Pulmonary artery (tissue), 1 donor: ENCODE measurements around a stretch of chr7.

DNA sequence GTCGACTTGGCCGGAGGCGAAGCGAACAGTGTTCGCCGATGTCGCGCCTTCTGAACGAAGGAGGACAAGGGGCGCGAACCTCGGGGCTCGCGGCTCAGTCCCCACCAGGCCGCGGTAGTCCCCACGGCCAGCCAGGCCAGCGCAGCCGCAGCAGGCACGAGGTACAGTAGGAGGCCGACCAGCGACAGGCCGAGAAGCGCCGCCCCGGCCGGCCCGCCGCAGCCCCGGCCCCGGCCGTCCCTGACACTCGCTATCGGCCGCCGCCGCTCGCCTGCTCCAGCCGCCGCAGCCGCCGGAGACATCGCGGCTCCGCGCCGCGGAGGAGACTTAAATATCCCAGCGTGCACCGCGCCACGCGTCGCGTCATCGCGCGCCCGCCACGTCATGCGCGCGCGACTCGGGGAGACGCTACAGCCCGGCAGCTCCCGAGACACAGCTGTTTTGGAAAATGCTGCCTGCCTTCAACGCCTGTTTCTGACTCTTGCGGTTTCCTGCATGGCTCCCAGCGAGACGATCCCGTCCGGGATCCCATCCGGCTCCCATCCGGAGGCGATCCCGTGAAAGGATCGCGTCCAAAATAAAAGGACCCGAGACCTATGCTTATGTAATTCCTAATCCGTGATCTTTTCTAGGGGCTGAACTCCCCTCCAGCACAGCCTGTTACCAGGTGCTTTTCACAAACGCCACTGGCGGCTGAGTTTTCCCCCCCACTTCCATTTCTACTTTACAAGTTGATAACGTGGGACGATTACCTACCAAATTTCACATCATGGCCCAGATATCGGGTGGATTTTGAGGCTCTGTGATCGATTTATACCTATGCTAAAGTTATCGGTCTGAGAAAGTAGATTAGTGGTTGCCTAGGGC, 43.4 kb downstream of the POM121C start:
- PRO-cap, result no peak

DNA sequence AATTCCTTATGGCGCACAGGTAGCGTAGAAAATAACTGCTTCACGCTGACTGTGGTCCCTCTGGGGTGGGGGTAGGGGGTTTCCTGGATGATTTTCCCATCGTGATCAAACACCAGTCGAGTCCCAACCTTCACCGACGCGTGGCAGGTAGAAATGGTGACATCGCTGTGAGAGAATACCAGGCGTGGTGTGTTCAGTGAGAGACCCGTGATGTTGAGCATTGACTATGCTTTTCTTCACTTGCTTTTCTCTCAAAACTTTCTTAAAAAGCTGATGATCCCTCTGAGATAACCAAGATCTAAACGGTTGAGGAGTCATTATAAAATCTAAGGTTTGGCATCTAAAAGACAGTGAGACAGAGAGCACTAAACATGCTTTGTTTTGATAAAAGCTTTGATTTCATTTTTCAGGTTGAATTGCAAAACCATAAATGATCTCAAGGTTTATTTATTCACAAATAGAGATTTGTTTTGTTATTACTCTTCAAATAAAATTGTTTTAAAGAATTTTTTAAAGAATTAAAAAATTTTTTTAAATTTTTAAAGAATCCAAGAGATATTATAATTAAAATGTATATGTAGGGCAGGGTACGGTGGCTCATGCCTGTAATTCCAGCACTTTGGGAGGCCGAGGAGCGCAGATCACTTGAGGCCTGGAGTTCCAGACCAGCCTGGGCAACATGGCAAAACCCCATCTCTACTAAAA, 19.0 kb downstream of the SPDYE5 start:
- PRO-cap, result no peak

DNA sequence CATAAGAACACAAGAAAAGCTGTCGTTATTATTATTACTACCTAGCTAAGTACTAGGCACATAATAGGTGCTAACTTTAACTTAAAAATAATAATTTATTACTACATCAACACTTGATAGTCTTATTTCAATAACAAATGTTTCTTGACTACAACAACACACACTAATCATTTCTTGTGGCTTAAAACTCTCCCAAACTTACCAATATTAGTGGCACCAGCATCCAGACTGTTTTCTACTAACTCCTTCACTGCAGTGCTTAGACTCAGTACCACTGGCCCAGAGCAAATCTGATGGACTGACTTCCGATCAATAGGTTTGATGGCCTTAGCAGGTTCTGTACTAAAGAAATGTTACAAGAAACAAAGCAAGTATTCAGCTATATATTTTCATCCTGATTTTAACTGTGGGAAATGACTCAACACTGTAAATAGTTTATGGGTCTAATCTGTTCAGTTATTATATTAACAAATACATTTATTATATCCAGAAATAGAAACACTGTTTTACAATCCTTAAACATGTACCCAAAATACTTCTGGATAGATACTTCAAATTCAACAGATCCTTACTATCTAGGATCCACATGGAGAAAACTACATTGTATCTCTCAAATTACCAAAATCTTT, 22.4 kb downstream of the SPDYE5 start:
- PRO-cap, result no peak

DNA sequence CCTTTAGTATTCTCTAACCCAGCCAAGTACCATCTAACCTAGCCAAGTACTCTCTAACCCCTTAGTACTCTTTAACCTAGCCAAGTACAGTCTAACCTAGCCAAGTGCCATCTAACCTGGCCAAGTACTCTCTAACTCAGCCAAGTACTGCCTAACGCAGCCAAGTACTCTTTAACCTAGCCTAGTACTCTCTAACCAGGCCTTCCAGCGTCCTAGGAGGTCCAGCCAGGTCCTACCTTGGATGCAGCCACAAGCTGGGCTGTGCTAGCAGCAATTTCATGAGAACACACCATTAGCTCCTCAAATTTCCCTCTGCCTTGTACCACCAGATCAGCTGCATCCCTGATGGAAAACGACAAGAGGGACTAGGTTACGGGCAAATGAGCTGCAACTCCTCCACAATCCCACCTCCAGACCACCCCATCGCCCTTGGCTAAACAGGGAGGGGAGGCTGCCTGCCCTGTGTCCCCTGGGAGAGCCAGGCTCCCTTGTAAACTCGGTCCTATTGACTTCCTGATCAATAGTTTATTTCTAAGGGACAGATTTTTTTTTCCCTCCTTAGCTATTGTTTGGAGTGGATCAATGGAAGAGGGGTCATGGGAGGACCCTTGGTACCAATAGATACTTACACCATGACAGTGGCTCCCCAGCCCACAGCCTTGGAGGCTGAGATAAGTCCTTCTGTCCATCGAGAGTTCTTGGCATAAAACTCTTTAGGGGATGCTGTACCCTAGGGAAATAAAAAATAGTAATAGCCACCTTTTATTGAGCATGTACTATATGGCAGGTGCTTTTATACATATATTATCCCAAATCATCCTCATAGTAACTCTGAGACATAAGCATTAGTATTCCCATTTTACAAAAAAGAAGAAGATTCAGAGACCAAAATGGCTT, 52.6 kb downstream of the SPDYE5 start:
- PRO-cap, result no peak

DNA sequence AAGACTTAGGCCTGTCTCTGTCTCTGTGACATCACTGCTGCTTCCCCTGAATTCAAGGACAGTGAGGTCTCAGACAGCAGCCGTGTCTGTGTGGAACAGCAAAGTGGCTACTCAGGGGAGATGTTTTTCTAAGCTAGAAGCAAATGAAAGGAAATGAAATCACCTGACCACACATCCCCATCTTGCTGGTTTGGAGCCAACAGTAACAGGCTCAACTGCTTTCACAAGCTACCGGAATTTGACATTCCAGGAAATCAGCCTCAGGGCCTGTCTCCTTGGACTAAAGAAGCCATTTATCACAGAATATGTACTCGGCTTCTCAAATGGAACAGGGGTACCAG, 73.0 kb downstream of the SPDYE5 start:
- PRO-cap, result no peak

DNA sequence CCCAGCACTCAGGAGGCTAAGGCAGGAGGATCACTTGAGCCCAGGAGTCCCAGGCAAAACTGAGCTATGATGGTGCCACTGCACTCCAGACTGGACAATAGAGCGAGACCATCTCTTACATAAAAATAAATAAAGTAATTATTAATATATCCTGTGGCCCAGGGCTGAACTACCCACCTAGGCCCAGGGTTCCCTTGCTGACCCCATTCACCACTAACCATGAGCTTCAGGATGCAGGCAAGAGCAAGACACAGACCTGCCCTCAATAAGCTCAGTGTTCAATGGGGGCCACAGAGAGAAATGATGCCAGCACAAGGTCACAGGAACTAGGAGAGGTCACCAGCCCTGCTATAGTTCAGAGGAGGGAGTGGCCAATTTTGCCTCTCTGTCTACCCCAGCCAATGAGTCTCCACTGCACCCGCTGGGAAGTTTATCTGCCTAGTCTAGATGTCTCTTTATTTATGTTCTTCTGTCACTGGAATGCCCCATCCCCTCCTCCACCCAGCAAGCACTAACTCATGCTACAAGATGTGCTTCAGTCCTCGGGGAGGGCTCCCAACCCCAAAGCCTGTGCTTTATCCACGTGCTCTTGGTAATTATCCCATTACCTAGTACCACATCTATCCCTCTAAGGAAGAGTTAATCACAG, 4.3 kb downstream of the HIP1 start:
- PRO-cap, result no peak

DNA sequence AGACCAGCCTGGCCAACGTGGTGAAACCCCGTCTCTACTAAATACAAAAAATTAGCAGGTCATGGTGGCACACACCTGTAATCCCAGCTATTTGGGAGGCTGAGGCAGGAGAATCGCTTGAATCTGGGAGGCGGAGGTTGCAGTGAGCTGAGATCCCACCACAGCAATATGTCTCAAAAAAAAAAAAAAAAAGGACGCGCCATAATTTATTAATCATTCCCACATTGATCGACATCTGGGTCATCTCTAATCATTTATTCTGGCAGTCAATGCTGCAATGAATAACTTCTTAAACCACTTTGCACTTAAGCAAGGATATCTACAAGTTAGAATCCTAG, 13.6 kb upstream of the RHBDD2 start:
- PRO-cap, result no peak

GRCh38 chr7:75881817-75882577, 3.2 kb downstream of the RHBDD2 start:
- PRO-cap, result no peak

DNA sequence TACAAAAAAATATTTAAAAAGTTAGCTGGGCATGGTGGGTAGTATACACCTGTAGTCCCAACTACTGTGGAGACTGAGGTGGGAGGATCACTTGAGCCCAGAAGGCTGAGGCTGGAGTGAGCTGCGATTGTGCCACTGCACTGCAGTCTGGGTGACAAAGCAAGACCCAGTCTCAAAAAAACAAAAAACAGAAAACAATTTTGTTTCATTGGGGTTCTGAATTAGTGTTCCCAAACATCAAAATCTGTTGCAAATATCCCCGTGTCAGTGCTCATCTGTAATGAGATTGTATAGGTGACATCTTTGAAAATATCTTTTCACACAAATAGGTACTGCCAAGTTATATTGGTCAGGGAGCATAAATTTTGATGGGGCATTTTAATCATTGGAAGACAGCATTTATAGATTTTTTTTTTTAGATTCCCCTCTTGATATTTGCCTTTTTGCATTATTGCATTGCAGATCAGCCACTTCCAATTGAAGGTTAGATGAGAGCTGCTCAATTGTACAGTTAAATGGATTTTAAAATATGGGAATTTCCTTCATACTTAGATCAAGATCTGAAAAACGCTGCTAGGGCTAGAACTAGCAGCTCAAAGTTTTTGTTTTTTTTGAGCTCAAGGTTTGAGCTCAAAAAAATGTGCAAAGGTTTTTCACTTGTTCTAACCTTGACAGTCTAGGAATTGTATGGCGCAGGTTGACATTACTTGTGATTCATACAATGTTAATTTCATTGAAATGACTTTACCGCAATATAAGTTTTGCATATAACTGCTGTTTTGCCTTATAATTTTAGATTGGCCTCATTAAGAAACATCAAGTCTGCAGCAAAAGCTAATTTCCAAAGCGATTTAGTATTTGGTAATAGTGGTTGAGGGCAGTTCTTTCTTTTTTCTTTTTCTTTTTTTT, 27.4 kb downstream of the POR start:
- PRO-cap, result no peak

- PRO-cap, result no peak
Measured at GRCh38 chr7:75946317-75947005, 31.5 kb downstream of the POR start.

GRCh38 chr7:75987887-75988584, 6.4 kb downstream of the TMEM120A start:
- PRO-cap, result no peak

GRCh38 chr7:76064613-76064926, 16.7 kb downstream of the MDH2 start:
- PRO-cap, result no peak

- PRO-cap, result no peak
Measured at GRCh38 chr7:76069174-76069677, 21.3 kb downstream of the MDH2 start.

DNA sequence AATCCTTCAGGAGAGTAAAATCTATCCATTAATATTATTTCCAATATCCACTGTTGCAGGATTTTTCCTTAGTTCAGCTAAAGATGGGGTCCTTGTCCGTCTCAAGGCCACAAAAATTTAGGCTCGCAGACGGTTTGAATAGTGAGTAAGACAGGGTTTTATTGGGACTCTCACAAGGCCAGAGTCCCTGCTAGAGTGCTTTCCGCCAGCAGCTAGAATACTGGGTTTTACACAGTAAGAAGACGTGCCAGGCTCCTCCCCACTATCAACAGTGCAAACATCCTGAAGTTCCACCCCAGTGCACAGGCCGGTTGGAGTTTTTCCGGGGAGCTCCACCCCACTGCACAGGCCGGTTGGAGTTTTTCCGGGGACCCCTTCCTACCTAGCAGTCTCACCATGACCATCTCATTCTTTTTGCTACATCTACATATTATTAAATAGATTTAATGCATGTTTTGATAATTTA, 61.0 kb downstream of the MDH2 start:
- PRO-cap, result no peak

DNA sequence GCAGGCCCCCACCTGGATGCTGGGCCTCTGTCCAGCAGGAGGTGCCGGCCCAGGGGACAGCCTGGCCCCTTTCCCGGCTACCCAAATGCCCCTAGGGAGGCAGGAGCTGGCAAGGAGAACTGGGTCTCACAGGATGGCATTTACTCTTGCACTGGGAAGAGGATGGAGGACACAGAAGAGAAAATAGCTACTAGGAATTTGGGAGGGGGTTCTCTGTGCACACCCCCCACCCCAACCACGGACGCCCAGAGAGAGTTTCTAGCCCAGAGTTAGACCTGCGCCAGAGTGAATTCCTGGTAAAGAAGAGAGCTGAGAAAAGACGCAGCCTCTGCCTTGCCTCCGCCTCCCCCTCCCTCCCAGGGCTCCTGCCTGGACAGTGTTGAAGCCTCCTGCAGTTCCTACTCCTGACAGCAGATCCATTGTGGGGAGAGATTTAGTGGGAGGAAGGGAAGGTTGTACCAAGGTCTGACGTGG, 797 bp downstream of the SRRM3 start:
- PRO-cap, result no peak

DNA sequence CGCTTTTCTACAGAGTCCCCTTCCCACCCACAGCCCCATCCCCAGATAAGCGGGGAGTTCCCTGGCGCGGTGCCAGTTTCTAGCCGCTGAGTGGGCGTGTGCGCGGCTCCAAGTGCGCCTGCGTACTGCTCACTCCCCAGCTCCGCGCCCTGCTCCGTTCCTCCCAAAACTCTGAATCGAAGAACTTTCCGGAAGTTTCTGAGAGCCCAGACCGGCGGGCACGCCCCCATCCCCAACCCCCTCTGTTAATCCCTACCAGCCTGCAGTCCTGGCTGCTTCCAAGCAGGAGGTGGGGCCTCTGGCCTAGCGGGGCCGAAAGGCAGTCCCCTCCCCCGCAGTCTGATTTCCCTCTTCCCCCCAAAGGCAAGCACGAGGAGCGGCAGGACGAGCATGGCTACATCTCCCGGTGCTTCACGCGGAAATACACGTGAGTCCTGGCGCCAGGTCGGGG, 991 bp downstream of the HSPB1 start:
- PRO-cap, result bidirectional peak, plus-strand start at position 193 of the sequence, minus-strand start at position 173 of the sequence; bidirectional peak, plus-strand start at position 248 of the sequence, minus-strand start at position 244 of the sequence; bidirectional peak, plus-strand start at position 360 of the sequence, minus-strand start at position 341 of the sequence

DNA sequence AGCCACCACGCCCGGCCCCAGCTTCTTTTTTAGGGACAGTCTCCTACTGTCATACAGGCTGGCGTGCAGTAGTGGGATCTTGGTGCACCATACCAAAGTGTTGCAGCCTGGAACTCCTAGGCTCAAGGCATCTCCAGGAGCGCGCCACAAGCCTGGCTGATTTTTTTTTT, 3.7 kb downstream of the HSPB1 start:
- PRO-cap, result no peak

- PRO-cap, result bidirectional peak, plus-strand start at chr7:76314597, minus-strand start at chr7:76314347
Measured at GRCh38 chr7:76314190-76314890, 11.9 kb downstream of the HSPB1 start.

DNA sequence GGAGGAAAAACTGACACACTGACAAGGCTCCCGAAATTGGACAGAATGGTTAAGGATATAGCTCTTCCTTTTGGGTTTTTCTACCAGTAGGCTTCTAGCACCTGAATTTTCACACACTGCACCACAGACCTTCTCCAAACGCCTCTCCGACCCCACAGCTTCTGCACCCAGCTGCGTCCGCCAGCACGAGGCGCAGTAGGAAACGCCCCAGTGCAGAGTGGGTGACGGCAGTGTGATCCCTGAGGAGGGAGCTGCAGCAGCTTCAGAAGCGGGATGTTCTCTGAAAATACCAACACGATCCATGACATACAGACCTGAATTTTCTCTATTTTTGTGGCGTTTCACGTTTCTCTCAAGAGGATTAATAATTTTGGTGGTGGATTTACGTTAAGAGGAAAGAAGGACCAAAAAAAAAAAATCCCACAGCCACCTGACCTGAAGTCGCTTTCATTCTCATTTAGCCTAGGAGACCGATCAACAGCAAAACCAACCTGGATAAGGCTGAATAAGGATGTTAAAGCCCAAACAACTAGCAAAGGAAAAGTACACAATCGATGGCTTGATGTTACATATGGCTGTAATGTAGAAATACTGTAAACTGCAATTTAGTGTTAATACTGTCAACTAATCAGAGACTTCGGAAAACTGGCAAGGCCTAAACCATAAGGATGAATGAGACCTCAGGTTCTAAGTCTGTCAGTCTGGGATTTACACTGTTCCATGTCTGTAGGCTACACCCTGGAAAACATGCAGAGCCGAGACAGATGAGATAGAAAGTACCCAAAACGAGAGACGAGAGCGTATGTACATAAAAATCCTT, 26.1 kb downstream of the HSPB1 start:
- PRO-cap, result no peak

DNA sequence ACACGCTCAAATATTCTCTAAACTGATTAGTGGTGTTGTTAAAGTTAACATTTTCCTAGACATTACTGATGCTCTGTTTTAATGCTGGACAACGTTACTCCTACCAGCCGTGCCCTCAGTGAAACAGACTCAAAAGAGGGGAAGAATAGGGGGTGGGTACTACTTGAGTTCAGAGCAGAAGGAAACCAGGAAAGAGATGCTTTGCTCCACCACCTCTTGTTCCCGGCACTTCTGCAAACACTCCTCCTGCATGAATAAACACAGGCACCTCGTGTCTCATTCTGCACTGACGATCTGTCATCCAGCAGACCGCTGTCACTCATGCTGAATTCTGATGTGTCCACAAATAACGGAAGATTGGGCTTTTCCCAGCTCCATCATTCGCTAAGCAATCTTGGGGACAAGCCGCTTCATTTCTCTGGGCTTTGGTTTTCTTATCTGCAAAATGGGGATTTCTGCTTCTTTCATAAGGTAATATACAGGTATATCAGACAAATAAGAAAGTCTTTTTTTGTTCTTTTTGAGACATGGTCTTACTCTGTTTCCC, 26.7 kb downstream of the YWHAG start:
- PRO-cap, result no peak